GM12878 (cell line): ENCODE data around the gene ORM1.

- RAMPAGE, long total RNA, result no peak
- RRBS, 2 experiments, result no CpG with 5 or more reads among the region's 7 CpGs
CAGE:
- cytosol, long polyA minus RNA, result no peak
- cytosol, long polyA plus RNA, result no peak
- long polyA plus RNA, result no peak
- nucleolus, long total RNA, result no peak
- nucleus, long polyA plus RNA, result no peak
- nucleus, long total RNA, result no peak
Measured at GRCh38 chr9:113398810-113399561, 2.1 kb downstream of the ALAD start.

DNA sequence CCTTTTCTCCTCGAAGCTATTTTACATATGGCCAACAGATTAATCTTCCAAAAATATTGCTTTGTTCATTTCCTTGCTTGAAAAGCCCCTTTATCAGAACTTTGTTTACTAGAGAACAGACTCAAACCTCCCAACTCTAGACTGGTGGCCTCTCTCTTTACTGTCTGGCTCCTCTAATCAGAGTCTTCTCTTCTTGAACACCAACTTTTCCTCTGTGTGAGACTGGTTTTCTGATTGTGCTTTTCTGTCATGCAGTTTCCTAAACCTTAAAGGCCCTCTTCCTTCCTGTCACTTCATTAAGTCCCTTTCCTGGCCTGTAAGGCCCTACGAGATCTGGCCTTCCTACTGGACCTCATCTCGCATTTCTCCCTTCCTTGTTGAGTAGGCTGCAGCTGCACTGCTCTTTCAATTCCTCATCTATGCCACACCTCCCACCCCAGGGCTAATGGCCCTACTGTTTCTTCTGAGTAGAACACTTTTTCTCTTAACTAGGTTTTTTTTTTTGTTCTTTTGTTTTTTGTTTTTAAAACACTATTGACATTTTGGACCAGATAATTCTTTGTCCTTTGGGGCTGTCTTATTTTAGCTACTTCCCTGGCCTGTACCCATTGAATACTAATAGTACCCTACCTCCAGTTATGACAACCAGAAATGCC, 5.8 kb downstream of the C9orf43 start:
- RAMPAGE, long total RNA, result no peak
- RRBS, 2 experiments, result no CpG with 5 or more reads among the region's 3 CpGs
CAGE:
- cytosol, long polyA minus RNA, result no peak
- cytosol, long polyA plus RNA, result no peak
- long polyA plus RNA, result no peak
- nucleolus, long total RNA, result no peak
- nucleus, long polyA plus RNA, result no peak
- nucleus, long total RNA, result no peak

DNA sequence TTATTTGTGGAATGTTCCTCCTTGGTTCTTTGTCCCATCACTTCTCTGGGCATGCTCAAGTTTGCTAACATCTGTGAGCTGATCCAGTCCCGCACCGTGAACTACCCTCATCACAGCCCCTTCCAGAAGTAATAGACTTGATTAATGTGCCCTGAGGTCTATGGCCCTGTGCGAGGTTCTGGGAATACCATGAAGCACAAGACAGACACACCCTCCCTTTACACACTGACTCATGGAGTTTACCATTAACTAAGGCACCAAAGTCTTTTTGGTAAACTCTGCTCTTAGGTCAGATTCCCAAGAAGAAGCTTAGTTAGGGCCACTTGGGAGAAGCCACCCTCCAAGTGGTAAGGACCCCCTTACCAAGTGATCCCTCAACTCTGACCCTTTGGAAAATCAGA, 56.2 kb downstream of the RGS3 start:
- RAMPAGE, long total RNA, result no peak
- RRBS, 2 experiments, result no CpG with 5 or more reads among the region's 3 CpGs
CAGE:
- cytosol, long polyA minus RNA, result no peak
- cytosol, long polyA plus RNA, result no peak
- long polyA plus RNA, result no peak
- nucleolus, long total RNA, result no peak
- nucleus, long polyA plus RNA, result no peak
- nucleus, long total RNA, result no peak

DNA sequence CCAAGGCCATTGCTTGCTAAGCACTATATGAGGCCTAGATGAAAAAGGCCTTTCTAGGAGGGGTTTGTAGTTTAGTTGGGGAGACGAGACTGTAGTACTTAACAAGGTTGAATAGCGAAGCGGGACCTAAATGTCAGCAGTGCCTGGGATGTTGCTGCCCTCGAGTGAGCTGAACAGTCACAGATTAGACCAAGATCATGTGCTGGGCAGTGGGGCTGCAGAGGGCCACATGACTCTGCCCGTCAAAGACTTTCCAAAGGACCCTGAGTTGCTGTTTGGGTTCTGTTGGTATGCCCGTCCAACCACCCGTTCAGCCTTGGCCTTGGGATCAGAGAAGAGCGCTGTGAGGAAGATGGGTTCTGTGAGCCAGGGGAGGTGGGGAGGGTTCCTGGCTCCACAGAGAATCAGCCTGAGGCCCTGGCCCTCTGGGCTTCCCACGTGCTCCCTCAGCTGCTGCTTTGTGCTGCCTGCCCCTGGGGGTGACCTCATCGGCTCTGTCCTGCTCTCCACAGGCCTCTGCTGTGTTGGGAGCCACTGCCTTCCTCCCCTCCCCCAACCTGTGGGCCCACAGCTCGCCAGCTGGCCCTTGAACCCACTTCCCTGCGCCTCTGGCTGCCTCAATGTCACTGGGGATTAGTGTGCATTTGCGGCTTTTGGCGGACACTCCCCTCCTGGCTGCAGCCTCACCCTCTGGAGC, 72.6 kb downstream of the RGS3 start:
- RAMPAGE, long total RNA, result no peak
- RRBS, 2 experiments, result no CpG with 5 or more reads among the region's 14 CpGs
CAGE:
- cytosol, long polyA minus RNA, result no peak
- cytosol, long polyA plus RNA, result no peak
- long polyA plus RNA, result no peak
- nucleolus, long total RNA, result no peak
- nucleus, long polyA plus RNA, result no peak
- nucleus, long total RNA, result no peak

DNA sequence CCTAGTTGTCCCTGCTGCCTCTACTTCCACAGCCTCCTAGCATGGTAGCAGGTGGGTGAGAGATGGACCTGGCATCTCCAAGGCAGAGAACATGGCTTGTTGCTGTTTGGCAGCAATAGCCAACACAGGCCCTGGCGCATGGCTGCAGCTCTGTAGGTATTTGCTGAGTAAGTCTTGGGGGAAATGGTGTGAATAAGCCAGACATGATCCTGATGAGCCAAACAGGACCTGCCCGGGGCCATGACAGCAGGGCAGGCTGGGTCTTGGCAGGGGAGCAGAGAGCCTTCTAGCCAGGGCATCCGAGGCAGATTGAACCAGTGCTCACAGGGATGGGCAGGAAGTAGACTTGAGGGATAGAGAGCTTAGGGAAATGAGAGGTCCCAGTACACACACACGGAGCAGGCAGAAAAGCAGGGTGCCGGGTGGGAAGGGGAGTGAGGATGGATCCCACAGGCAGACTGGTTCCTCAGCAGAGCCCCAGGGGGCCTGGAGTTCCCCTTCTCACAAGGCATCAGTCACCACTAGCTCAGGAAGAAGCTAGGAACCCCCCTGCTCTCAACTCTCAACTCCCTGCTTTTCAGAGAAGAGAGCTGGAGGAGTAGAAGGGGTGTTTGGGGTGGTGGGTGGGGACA, 111.0 kb downstream of the RGS3 start:
- RAMPAGE, long total RNA, result no peak
- RRBS, 2 experiments, result no CpG with 5 or more reads among the region's 5 CpGs
CAGE:
- cytosol, long polyA minus RNA, result no peak
- cytosol, long polyA plus RNA, result no peak
- long polyA plus RNA, result no peak
- nucleolus, long total RNA, result no peak
- nucleus, long polyA plus RNA, result no peak
- nucleus, long total RNA, result no peak

DNA sequence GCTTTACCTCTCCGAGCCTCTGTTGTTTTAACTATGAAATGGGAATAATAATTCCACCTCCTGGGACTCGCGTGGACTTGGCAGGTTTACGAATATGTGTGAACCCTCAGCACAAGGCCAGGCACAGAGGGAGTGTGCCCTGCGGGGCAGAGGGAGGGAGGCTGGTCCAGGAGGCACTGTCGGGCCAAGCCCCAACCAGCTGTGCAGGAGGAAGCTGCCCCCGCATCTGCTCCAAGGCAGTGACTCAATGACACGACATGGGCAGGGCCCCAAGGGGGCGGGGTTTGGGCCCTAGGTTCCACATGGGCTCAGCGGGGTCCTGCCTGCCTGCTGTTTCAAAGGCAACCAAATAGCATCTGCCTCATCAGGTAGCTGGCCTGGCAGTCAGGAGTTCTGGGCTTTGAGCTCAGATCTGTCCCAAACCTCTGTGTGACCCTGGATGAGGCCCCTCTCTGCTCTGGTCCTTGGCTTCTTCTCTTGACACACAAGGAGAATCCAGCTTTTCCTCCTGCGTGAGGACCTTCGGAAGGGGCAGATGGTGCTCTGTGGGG, 138.6 kb downstream of the RGS3 start:
- RAMPAGE, long total RNA, result no peak
- RRBS, 2 experiments, result no CpG with 5 or more reads among the region's 12 CpGs
CAGE:
- cytosol, long polyA minus RNA, result no peak
- cytosol, long polyA plus RNA, result no peak
- long polyA plus RNA, result no peak
- nucleolus, long total RNA, result no peak
- nucleus, long polyA plus RNA, result no peak
- nucleus, long total RNA, result no peak

- RAMPAGE, long total RNA, result no peak
- RRBS, 2 experiments, result no CpG with 5 or more reads among the region's 16 CpGs
CAGE:
- cytosol, long polyA minus RNA, result no peak
- cytosol, long polyA plus RNA, result no peak
- long polyA plus RNA, result no peak
- nucleolus, long total RNA, result no peak
- nucleus, long polyA plus RNA, result no peak
- nucleus, long total RNA, result no peak
Measured at GRCh38 chr9:113621248-113621978, 157.9 kb downstream of the RGS3 start.

- RAMPAGE, long total RNA, result no peak
- RRBS, 2 experiments, result no CpG with 5 or more reads among the region's 10 CpGs
CAGE:
- cytosol, long polyA minus RNA, result no peak
- cytosol, long polyA plus RNA, result no peak
- long polyA plus RNA, result no peak
- nucleolus, long total RNA, result no peak
- nucleus, long polyA plus RNA, result no peak
- nucleus, long total RNA, result no peak
Measured at GRCh38 chr9:113654541-113655174, 191.1 kb downstream of the RGS3 start.

GRCh38 chr9:114055048-114055330, 23.1 kb downstream of the AMBP start:
- RAMPAGE, long total RNA, result no peak
- RRBS, 2 experiments, result 79 to 85% methylated on average over 7 of the region's 13 CpGs
CAGE:
- cytosol, long polyA minus RNA, result no peak
- cytosol, long polyA plus RNA, result no peak
- long polyA plus RNA, result no peak
- nucleolus, long total RNA, result no peak
- nucleus, long polyA plus RNA, result no peak
- nucleus, long total RNA, result no peak

DNA sequence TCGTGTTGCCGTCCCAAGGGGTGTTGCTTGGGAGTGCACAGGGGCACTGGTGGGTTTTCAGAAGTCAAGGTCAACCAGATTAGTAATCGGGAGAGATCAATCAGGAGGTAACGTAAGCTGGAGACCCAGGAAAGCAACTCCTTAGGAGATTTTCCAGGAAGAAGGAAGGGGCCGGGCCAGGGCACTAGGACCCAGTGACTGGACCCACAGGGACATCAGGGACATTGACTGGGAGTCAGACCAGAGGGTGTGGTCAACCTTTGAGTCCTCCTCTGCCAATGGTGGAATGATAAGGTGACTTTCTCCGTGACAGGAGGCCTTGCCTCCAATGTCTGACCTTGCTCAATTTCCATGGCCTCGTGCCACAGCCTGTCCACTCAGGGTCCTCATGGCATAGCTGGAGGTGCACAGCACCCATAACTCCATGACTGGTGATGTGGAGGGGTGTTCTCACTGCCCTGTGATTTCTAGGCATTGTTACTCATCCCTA, 3.9 kb upstream of the AMBP start:
- RAMPAGE, long total RNA, result no peak
- RRBS, 2 experiments, result no CpG with 5 or more reads among the region's 7 CpGs
CAGE:
- cytosol, long polyA minus RNA, result no peak
- cytosol, long polyA plus RNA, result no peak
- long polyA plus RNA, result no peak
- nucleolus, long total RNA, result no peak
- nucleus, long polyA plus RNA, result no peak
- nucleus, long total RNA, result no peak

DNA sequence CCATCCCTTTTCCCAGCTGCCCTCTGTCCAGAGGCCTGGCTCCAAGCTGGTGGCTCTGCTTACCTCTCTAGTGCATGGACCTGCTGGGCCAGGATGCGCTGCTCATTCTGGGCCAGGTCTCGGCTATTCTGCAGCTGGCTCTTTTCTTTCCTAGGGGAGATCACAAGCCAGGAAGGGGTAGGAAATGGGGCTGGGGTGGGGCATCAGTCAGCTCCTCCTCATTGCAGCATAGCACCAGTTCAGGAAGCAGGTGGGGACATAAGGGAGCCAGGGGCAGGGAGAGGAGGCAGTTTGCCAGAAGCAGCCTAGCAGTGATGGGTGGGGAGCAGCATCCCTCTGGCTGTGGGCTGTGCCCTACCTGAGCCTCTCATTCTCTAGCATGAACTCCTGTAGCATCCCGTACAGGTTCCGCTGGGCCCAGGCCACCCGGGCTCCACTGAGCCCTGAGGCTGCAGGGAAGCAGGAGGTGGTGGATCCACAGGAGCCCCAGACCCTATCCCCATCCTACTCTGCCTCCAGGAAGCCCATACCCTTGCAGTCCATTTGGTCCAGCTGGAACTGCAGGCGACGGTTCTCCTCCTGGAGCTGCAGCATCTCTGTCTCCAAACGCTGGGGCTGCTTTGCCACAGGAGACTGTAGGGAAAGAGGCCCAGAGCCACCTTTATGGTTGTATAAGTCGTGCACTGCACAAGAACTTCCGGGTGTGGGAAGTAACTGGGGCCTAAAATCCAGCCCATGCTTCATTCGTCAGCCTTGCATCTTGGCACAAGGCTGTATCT, 5.1 kb downstream of the KIF12 start:
- RAMPAGE, long total RNA, result no peak
- RRBS, 2 experiments, result no CpG with 5 or more reads among the region's 11 CpGs
CAGE:
- cytosol, long polyA minus RNA, result no peak
- cytosol, long polyA plus RNA, result no peak
- long polyA plus RNA, result no peak
- nucleolus, long total RNA, result no peak
- nucleus, long polyA plus RNA, result no peak
- nucleus, long total RNA, result no peak

- RAMPAGE, long total RNA, result no peak
- RRBS, 2 experiments, result 3% methylated on average over 6 of the region's 20 CpGs
CAGE:
- cytosol, long polyA minus RNA, result no peak
- cytosol, long polyA plus RNA, result no peak
- long polyA plus RNA, result no peak
- nucleolus, long total RNA, result no peak
- nucleus, long polyA plus RNA, result no peak
- nucleus, long total RNA, result no peak
Measured at GRCh38 chr9:114107771-114108397, 8.8 kb upstream of the KIF12 start.

DNA sequence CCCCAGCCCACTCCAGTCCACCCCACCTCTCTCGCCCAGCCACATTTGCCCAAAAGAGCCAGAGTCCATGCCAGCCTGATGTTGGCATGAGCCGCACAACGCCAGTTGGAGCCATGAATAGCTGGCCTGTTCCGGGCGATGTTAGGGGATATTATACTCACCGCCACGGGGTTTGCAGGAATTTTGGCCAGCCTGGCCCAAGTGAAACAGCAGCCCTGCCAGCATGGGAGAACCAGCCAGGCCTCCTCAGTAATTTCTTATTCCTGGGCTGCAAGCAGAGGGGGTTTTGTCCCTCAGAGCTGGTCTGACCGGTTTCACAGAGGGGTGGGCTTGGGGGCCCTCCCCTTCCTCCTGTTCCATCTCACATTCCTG, 49.9 kb downstream of the COL27A1 start:
- RAMPAGE, long total RNA, result no peak
- RRBS, 2 experiments, result no CpG with 5 or more reads among the region's 8 CpGs
CAGE:
- cytosol, long polyA minus RNA, result no peak
- cytosol, long polyA plus RNA, result no peak
- long polyA plus RNA, result no peak
- nucleolus, long total RNA, result no peak
- nucleus, long polyA plus RNA, result no peak
- nucleus, long total RNA, result no peak

DNA sequence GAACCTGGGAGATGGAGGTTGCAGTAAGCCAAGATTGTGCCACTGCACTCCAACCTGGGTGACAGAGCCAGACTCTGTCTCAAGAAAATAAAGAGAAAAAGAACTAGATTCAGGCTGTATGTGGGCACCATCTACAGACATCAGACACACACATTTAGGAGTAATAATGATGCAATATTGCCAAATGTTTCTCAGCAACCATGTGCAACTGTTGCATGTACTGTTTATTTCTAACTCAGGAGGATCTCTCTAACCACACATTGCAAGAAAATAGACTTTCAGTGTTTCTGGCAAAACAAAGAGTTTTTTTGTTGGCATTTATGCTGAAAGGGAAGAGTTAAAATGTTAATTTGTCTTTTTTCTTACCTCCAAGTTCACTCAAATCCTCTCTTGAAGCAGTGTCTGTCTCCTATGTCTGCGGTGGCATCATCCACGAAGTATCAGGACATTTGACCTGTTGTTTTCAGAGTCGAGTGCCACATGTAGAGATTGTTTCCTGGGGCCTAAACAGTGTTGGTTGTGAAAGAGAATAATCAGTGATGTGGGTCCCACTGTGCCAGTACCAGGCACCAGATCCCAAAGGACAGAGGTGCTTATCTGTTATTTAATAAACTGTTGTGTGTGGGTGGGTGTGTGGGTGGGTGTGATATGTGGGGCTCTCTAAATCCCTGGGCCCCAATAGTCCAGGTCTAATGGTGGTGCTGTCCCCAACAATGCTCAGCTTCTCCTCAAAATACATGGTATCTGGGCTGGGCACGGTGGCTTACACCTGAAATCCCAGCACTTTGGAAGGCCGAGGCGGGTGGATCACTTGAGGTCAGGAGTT, 4.9 kb upstream of the ORM1 start:
- RAMPAGE, long total RNA, result no peak
- RRBS, 2 experiments, result no CpG with 5 or more reads among the region's 6 CpGs
CAGE:
- cytosol, long polyA minus RNA, result no peak
- cytosol, long polyA plus RNA, result no peak
- long polyA plus RNA, result no peak
- nucleolus, long total RNA, result no peak
- nucleus, long polyA plus RNA, result no peak
- nucleus, long total RNA, result no peak

DNA sequence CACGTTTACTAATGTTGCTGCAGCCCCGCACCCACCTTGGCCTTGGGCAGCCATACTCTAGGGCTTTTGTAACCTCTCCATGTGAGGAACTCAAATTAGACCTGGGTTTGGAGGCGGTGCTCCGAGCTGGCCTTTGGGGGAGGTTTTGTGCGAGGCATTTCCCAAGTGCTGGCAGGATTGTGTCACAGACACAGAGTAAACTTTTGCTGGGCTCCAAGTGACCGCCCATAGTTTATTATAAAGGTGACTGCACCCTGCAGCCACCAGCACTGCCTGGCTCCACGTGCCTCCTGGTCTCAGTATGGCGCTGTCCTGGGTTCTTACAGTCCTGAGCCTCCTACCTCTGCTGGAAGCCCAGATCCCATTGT, at the start of gene ORM1:
TSS of gene ORM1 (plus strand) at position 266 of the 368 bp plus-strand sequence.
- RAMPAGE, long total RNA, result no peak
- RRBS, 2 experiments, result no CpG with 5 or more reads among the region's 8 CpGs
CAGE:
- cytosol, long polyA minus RNA, result no peak
- cytosol, long polyA plus RNA, result no peak
- long polyA plus RNA, result no peak
- nucleolus, long total RNA, result no peak
- nucleus, long polyA plus RNA, result no peak
- nucleus, long total RNA, result no peak

DNA sequence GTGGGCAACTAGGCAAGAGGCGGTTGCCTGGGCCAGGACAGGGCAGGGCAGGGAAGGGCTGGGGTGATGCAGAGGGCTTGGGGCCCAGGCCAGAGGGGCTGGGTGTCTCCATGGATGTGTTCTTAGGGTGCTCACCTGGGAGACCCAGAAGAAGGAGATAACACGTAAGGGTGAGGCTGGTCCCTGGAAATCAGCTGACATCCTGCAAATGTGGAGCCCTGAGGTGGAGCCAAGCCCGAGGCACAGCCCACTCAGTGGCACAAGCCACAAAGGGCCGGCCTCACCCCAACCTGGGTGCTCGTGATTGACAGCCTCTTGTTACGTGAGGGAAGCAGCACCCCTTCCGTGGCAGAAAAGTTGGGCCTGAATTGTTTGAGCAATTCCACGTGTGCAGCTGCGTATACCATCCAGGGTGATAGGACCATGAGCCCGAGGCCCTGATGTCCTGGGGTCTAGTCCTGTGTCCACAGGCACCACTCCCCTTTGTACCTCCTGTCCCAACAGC, 4.7 kb downstream of the ORM2 start:
- RAMPAGE, long total RNA, result no peak
- RRBS, 2 experiments, result no CpG with 5 or more reads among the region's 10 CpGs
CAGE:
- cytosol, long polyA minus RNA, result no peak
- cytosol, long polyA plus RNA, result no peak
- long polyA plus RNA, result no peak
- nucleolus, long total RNA, result no peak
- nucleus, long polyA plus RNA, result no peak
- nucleus, long total RNA, result no peak

DNA sequence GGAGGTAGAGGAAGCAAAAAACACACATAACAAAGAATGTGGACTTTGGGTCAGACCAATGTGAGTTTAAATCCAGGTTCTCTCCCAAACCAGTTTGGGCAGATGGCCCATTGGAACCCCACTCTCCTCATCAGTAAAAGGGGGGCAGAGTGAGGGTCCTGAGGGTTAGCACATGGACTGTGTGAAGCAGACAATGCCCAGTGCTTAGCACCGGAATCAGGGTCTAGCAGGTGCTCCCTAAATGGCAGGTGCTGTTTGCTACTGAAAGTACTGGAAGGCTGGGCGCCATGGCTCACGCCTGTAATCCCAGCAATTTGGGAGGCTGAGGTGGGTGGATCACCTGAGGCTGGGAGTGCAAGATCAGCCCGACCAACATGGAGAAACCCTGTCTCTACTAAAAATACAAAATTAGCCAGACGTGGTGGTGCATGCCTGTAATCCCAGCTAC, 5.6 kb downstream of the ORM2 start:
- RAMPAGE, long total RNA, result no peak
- RRBS, 2 experiments, result no CpG with 5 or more reads among the region's 5 CpGs
CAGE:
- cytosol, long polyA minus RNA, result no peak
- cytosol, long polyA plus RNA, result no peak
- long polyA plus RNA, result no peak
- nucleolus, long total RNA, result no peak
- nucleus, long polyA plus RNA, result no peak
- nucleus, long total RNA, result no peak

GRCh38 chr9:114348506-114349580, 19.2 kb downstream of the ORM2 start:
- RAMPAGE, long total RNA, result no peak
- RRBS, 2 experiments, result no CpG with 5 or more reads among the region's 19 CpGs
CAGE:
- cytosol, long polyA minus RNA, result start-site peak on the minus strand at chr9:114348953-114348960, 30 reads
- cytosol, long polyA plus RNA, result no peak
- long polyA plus RNA, result no peak
- nucleolus, long total RNA, result no peak
- nucleus, long polyA plus RNA, result no peak
- nucleus, long total RNA, result no peak

DNA sequence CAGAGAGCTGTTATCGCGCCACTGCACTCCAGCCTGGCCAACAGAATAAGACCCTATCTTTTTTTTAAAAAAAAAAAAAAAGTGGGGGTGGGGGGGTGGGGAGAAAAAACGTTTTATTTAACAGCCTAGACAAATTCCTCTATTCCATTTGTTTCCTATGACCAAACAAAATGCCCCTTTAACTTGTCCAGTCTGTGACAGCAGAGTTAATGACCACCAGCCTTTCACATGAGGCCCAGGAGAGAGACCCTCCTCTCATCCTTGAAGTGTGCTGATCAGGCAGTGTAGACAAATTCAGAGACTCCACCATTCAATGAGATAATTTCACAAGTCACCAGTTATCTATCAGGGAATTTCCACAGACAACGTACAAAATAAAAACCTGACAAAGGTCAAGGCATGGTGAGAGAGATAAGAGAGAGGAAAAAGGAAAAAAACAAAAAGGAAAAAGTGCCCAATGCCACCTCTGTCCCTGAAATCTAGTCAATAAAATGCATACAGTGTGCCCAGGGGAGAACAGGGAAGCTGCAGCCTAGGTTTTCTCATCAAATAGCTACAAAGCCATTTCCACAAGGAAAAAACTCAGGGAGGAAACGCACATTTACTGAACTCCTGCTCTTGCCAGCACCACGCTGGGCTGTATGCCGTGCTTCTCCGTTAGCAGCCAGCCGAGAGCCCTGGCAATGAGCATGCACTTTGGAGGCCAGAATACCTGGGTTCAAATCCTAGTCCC, 11.8 kb downstream of the WHRN start:
- RAMPAGE, long total RNA, result no peak
- RRBS, 2 experiments, result no CpG with 5 or more reads among the region's 9 CpGs
CAGE:
- cytosol, long polyA minus RNA, result no peak
- cytosol, long polyA plus RNA, result no peak
- long polyA plus RNA, result no peak
- nucleolus, long total RNA, result no peak
- nucleus, long polyA plus RNA, result no peak
- nucleus, long total RNA, result no peak

GRCh38 chr9:114504266-114504965, 857 bp downstream of the WHRN start:
- RAMPAGE, long total RNA, result no peak
- RRBS, 2 experiments, result 5 to 8% methylated on average over 25 to 27 of the region's 82 CpGs
CAGE:
- cytosol, long polyA minus RNA, result no peak
- cytosol, long polyA plus RNA, result no peak
- long polyA plus RNA, result no peak
- nucleolus, long total RNA, result no peak
- nucleus, long polyA plus RNA, result no peak
- nucleus, long total RNA, result no peak